Measurements from ENCODE around the gene KIN.

GRCh38 chr10:6987576-6988198 lies 407.6 kb upstream of the PRKCQ start:
- PRO-cap: no peak
- RAMPAGE, long total RNA: no peak

DNA sequence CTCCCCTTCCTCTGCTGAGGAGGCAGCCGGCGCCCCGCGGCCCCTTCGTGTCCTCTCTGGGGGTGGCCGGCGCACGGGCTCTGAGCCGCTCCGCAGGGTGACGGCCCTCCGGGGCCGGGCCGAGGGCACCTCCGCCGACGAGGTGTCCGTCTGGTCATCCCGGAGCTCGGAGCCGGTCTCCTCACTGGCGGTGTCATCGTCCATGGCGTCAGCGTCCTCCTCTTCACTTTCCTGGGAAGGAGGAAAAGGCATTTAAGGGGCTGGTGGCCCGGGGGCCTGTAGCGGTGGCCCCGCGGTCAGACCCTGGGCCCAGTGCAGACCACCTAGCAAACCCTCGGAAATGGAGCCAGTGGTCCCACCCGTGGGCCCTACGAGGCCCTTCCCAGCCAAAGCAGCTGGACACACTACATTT lies 238.9 kb downstream of the SFMBT2 start:
- PRO-cap: no peak
- RAMPAGE, long total RNA: no peak

- PRO-cap: no peak
- RAMPAGE, long total RNA: no peak
These were observed 73.2 kb downstream of the SFMBT2 start for GRCh38 chr10:7337418-7338179.

GRCh38 chr10:7408982-7410192 lies 1.4 kb downstream of the SFMBT2 start:
- PRO-cap: bidirectional peak, plus-strand start at chr10:7409430, minus-strand start at chr10:7409226
- RAMPAGE, long total RNA: no peak

DNA sequence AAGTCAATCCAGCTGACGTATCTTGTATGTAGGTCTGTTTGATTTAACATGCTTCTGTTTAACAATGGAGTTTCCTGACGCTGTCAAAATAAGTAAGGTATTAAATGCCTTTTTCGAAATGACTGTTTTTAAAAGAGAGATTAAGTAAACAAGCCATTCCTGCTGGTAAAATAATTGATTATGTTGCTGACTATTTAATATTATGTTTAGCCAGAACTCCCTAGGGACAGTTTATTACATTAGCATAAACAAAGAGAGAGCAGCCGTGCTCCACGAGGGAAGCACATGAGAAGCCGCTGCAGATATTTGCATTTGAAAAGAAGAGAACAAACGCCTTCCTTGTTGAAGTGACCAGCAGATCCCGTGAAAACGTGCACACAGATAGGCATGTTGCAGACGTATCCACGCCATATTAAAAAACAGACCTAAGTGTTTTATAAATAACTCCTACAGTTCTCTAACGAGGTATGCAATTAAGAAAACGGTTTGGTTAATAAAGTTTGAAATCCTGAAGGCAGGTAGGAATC lies 22.5 kb upstream of the SFMBT2 start:
- PRO-cap: no peak
- RAMPAGE, long total RNA: no peak

DNA sequence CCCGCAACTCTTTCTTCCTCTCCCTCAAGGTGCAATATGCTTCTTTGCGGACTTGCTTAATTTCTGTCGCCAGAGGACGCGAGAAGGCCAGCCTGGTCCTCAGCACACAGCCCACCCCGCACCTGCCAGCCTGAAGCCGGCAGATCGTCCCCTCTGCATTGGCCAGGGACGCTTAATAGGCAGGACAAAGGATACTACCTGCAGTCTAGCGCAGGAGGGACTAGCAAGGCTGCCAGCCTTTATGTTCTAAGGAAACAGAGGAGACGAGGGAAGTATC lies 1.1 kb upstream of the ITIH5 start:
- PRO-cap: no peak
- RAMPAGE, long total RNA: no peak

- PRO-cap: bidirectional peak, plus-strand start at chr10:7788179, minus-strand start at chr10:7787993
- RAMPAGE, long total RNA: start-site peak on the plus strand at chr10:7788144-7788217, 4,464 and 1,795 reads in 2 replicates
These were observed at the start of gene KIN for GRCh38 chr10:7787416-7788274. Gene KIN (minus strand): TSS chr10:7787993.

DNA sequence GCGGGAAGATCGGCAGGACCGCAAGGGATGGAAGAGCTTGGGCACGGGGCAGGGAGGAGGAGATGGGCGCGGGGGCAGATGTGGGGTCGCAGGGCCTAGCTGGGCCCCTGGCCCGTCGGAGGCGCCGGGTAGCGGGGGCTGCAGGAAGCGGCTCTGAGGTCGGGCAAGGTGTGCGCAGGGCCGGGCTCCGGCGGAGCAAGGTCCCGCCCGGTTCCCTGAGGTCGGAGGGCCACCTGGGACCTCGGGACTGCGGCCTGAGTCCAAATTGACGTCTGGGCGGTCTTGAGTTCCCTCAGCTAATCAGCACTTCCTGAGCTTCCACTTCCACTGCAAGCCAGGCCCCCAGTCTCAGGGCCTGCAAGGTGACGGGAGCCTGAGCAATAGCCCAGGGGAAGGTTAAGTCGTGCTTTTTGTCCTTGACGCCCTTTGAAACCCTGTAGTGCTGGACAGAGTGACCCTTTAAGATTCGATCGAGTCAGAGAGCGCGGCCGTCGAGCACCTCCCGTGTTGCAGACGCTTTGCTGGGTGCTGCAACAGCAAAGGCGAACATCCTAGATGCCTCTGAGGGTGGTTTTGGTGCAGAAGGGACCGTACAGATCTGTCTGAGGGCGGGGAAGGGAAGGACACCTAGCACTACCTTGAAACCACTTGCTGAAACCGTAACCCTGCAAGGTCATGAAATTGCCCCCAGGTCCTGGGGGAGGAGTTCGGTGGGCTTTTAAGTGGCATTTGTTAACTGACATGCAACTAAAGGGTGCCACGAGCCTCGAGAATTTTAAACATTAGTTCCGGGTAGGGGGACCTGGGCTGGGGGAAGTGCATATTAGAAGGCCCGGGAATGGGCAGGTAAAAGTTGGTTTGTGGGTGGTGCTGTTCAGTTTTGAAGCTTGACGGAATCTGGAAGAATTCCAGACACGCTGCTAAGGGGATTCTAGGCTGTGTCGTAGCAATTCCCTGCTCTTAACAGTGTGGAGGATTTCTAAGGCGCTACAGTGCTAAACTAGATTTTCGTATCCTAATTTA lies 610 bp downstream of the ATP5F1C start:
- PRO-cap: no peak
- RAMPAGE, long total RNA: no peak

DNA sequence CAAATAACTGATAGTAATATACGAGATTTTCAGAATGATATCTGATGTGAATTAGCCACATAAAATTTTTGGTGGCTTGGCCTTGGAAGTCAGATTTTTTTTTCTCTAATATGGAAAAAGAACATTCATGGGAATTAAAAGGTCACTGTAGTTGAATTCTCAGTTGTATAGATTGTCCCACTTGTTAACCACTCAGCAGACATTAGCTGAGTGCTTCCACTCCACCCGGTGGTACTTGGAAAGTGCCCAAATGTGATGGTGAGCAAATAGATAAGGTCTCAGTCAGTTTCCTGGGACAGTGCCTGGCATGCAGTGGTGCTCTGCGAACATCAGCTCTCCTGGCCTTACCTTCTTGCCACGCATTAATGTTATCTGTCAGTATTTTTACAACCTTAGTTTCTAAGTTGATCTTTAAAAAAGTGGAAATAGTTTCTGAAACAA lies 1.4 kb downstream of the ATP5F1C start:
- PRO-cap: no peak
- RAMPAGE, long total RNA: no peak

DNA sequence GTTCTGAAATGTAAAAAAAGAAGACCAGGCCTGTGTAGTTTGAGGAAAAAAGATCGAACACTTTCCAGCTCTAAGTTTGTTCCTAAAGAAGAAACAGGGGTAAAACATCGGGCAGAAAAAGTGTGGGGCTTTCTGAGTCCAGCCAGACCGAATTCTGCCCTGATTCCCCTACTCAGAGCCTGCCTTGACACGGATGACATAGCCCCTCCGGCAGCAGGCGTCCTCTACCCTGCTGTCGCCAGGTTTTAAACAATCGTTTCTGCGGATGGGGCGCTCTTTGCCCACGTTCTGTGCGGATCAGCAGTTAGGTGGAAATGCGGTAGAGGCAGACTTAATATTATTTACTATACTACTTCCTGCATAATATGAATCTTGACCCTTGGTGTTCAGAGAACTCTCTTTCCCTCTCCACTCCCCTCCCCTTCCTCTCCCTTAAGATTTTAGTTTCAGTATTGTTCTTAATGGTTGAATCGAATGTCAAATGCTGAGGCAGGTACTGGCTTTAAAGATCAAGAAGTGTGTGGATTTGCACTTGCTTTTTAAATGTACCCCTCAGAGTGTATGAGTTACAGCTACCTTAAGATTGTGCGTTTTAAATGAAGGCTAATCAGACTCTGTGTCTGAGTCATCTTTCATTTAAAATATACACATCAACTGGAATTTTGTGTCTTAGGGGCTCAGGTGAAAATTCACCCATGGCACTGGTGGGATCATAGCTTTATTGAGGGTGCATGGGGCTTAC lies 2.5 kb downstream of the GATA3 start:
- PRO-cap: no peak
- RAMPAGE, long total RNA: no peak

- PRO-cap: no peak
- RAMPAGE, long total RNA: no peak
These were observed 3.9 kb downstream of the GATA3 start for GRCh38 chr10:8058274-8058898.

- PRO-cap: no peak
- RAMPAGE, long total RNA: no peak
These were observed 105.6 kb downstream of the GATA3 start for GRCh38 chr10:8160160-8160501.

- PRO-cap: unidirectional peak, plus-strand start at chr10:8370017
- RAMPAGE, long total RNA: no peak
These were observed 315.2 kb downstream of the GATA3 start for GRCh38 chr10:8369573-8370204.

DNA sequence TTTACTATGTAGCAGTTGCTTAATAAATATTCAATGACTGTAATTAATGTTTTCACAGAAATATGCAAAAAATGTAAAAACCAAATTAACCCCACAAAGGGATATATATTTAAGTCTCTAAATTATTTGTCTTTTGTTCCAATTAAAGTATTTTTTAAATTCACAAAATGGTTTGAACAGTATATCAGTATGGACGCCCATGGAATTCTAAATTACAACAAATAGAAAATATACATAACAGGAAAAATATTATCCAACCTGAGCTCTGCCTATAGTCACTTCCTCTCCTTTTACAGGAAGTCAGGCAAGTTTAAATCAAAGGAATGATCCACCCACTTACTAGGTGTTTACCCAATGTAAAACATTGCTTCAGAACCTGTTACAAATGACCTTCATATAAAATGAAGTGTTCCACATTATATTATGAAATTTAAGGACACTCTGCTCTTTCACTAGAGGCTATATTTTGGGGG lies 722.4 kb downstream of the GATA3 start:
- PRO-cap: no peak
- RAMPAGE, long total RNA: no peak

DNA sequence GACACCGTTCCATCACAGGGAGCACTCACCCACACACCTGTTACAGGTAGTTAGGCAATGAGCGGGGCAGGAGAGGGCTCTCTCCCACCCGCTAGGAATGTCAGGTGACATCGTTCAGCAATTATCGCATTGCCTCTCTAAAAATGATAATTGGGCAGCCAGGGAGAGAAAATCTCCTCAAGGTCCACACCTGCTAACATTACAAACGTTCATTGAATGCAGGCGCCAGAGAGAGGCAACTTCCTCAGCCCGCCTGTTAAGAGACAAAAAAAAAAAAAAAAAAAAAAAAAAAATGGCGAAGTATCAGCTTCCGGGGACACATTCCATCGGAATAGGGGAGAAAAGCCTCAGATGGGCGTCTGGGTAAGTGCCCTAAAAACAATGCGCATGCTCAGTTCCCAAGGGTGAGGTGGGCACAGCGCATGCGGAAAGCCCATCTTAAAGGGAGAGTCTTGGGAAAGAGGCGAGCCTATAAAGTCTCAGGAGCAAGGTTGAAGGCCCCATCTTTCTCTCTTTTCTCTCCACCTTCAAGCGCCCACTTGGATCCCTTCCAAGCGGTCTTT lies 1139.8 kb upstream of the CELF2 start:
- PRO-cap: no peak
- RAMPAGE, long total RNA: no peak

DNA sequence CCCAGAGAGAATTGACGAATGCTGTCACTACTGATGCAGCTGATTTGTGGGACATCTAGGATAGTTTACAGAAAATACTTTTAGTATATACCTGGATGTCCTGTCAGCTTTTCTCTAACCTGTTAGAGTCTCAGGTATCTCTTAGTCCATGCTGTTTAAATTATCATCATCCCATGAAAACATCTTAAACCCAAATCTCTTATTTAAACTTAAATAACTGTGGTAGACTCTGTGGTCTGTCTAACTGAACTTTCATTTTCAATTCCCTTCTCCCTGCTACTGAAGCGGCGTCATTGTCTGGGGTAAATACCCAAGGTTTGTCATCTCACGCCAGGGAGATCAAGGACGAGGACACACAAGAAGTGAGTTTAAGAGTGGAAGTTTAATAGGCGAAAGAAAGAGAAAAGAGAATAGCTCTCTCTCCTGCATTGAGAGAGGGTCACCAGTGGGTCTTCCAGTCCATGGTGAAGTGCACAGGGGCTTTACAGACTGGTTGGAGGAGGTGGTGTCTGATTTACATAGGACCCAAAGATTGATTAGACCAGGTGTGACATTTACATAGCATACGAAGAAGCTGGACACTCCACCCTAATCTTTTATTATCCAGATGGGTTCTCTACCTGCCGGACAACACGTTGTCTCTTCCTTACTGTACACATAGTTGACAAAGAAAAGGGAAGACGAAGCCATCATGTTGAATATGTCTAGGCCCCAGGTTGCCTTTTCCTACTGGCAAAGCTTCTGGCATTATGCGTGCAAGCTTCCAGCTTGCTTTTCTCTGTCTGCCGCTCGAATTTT lies 804.3 kb upstream of the CELF2 start:
- PRO-cap: no peak
- RAMPAGE, long total RNA: no peak

- PRO-cap: no peak
- RAMPAGE, long total RNA: no peak
These were observed 214.3 kb upstream of the CELF2 start for GRCh38 chr10:10803348-10803727.

DNA sequence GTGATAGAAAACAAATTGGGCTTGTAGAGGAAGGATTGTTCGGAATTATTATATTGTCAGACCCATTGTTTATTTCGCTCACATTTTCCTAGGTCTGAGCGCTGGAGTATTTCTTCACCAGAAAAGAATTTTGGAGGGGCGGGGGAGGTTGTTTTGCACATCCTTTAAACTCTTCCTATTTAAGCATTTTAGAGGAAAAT lies 29.1 kb downstream of the CELF2 start:
- PRO-cap: no peak
- RAMPAGE, long total RNA: no peak

GRCh38 chr10:11170876-11171992 lies 153.6 kb downstream of the CELF2 start:
- PRO-cap: bidirectional peak, plus-strand start at chr10:11171143, minus-strand start at chr10:11171022
- RAMPAGE, long total RNA: no peak

DNA sequence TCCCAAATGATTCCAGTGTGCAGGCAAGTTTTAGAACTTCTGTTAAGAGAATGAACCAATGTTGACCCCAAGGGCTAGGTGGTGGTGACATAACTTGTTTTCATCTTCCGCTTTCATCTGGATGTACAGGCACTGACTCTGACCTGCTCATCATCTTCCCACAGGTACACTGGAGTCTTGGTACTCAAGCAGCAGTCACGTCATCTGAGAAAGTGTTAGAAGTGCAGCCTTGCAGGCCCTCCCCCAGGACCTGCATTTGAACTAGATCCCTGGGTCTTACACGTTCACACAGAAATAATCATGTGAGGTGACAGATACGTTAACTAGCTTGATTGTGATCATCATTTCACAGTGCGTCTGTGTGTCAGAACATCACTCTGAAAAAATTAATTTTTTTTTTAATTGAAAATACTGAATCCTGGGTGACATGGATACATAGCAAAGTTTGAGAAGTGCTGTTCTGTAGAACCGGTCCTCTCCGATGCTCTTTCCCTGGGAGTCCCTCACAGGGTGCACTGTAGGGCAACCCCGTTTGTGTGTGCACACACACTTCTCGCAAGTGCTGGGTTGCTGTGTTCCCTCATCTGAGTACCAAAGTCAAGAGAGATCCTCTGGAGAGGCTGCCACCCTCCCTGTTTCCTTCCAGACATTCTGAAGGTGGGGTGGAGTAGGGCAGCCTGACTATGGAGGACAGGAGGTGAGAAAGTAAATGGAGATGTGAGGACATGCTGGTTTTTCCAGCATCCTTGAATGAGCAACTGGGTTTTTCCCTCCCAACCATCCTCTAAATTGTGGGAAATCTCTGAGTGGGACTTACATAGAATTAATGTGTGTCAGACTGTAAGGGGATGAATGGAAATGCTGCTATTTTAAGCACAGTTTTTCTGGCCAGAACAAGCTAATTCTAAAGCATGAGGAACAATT lies 212.5 kb downstream of the CELF2 start:
- PRO-cap: no peak
- RAMPAGE, long total RNA: no peak

Data from urinary bladder (tissue), 3 donors.